Mucosa of descending colon (tissue), 1 donor: ENCODE results near the genes IGFBP7, UBA6 and TMPRSS11D.

DNA sequence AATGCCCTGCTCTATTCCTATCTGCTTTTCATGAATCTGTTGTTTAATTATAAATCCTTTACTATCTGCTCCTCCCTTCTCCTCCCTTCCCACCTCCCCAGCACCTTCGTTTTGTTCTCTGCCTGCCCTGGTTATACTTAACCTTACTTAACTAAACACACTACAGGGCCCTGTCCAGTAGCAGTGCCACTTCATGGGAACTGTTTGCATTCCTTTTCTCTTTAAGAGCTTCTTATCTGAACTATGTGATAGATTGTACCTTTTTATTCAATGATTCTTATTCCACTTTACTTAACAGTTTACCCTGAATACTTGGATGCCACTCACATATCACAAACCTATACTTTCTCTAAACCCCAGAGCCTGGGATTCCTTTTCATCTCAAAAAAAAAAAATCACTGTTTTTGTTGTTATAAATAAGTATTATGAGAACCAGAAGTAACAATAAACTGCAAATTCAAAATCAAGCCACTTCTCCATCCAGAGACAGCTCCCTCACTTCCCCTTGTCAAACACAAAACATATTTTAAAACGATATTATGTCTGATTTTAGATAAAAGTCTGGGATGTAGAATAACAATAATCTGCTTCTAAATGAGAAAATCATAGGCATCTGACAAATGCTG is 667 bp downstream of the HOPX start:
- PRO-cap: no peak

GRCh38 chr4:56930818-56931846 is 23.4 kb downstream of the REST start:
- PRO-cap: no peak

DNA sequence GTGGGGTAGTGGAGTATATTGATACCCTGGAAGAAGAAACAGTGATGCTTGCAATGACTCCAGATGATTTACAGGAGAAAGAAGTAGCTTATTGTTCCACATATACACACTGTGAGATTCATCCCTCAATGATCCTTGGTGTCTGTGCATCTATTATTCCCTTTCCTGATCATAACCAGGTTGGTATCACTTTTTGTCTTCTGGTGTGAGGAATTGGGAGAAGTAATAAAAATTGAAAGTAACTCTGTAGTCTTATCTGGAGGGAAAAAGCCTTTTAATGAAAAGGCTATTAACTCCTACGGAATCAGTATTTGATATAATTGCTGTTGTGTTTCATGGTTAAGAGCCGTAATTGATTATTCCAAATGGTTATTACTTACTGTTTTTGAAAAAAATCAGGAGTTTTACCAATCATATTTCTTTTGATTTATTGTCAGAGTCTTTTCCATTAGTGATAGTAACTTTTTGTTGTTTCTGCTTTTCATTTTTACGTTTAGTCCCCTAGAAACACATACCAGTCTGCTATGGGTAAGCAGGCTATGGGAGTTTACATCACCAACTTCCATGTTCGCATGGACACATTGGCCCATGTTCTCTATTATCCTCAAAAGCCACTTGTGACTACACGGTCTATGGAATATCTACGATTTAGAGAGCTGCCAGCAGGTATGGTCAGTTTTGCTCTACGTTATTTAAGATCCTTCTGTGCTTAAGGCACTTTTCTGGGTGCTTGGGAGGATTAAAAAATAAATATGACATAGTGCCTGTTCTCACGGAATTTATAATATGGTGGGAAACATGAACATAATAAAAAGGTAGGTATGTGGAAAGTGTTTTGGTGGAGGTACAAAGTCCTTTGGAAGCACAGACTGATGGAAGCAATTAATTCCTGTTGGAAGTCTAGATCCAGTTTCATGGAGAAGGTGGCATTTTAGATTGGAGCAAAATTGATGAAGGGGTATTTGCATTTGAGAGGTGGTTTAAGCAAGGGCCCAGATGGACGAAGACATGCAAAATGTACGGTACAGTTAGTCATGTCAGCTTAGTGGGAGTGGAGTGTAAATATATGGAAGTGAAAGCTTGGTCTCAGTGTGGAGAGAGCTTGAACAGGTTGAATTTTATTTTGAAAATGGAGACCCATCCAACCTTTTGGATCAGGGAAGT is 38.7 kb downstream of the POLR2B start:
- PRO-cap: no peak

- PRO-cap: no peak
These were observed 43.3 kb downstream of the POLR2B start for GRCh38 chr4:57021834-57022549.

DNA sequence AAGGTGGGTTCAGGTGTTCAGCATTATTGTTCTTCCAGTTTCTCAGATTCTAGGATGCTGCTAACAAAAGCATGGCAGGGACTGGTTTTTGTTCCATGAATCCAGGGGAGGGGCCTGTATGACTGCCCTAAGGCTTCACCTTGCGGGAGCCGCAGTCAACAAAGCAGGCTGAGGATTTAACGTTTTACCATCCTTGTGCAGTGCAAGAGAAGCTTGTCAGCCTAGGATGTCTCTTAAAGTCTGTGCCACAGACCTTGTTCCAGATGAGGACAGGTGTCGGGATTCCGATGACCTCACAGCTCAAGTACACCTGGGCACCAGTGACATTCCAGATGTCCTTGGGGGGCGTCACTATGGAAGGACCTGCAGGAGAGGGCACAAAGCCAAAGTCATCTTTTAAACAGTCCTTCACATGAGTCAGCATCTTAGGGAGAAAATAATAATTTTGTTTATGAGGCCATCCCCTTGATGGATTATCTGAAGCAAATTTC is 61.9 kb downstream of the POLR2B start:
- PRO-cap: no peak

DNA sequence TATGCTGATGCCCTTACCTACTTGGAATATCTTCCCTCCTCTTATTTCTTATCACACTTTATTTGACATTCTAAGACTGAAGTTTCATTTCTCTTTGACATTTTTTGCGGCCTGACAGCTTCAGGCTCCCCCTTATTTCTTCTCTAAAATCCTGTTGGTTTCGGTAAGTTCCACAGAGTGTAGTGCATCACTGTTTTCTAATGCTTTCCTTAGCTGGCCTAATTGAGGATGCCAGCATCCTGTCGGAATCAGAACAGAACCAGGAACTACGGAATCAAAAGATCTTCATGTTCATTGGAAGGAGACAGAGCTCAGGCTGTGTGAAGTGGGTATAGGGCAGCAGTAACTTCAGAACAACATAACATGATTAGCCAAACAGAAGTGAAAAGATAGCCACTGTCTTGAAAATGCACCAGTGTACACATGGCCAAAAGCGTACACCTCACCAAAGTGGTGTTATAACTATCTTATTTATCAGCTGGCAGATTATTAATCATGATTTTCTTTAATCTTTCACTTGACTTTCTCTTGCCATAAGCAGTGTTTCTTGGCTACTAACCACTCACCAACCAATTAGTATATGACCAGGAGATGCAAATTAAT is 60.6 kb downstream of the IGFBP7 start:
- PRO-cap: no peak

GRCh38 chr4:57076055-57076738 is 34.0 kb downstream of the IGFBP7 start:
- PRO-cap: no peak

- PRO-cap: no peak
These were observed 18.5 kb downstream of the IGFBP7 start for GRCh38 chr4:57091552-57092140.

- PRO-cap: bidirectional peak, plus-strand start at chr4:57110533, minus-strand start at chr4:57110385; bidirectional peak, plus-strand start at chr4:57110987, minus-strand start at chr4:57110690
These were observed at the start of gene IGFBP7 for GRCh38 chr4:57109889-57110856. TSS of gene IGFBP7 (minus strand) at chr4:57110385.

DNA sequence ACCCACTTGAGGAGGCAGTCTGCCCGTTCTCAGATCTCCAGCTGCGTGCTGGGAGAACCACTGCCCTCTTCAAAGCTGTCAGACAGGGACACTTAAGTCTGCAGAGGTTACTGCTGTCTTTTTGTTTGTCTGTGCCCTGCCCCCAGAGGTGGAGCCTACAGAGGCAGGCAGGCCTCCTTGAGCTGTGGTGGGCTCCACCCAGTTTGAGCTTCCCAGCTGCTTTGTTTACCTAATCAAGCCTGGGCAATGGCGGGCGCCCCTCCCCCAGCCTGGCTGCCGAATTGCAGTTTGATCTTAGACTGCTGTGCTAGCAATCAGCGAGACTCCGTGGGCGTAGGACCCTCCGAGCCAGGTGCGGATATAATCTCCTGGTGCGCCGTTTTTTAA is 446.5 kb downstream of the ADGRL3 start:
- PRO-cap: no peak

DNA sequence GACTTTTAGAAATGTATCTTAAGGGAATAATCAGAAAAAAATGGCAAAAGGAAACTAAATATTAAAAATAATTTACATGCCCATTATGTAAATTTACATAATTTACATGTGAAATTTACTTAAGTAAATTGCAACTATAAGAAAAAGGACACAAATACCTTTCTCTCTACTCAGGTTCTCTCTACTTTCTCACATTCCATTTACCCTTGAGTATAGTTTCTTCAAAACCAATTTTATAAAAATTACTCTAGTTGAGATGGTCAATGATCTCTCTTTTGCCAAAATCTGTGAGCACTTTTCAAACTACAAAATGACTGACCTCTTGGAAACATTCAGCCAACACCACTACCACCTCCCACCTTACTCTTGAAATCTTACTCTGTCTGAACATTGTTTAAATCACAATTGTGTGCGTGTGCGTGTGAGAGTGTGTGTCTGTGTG is 337.2 kb downstream of the EPHA5 start:
- PRO-cap: no peak

DNA sequence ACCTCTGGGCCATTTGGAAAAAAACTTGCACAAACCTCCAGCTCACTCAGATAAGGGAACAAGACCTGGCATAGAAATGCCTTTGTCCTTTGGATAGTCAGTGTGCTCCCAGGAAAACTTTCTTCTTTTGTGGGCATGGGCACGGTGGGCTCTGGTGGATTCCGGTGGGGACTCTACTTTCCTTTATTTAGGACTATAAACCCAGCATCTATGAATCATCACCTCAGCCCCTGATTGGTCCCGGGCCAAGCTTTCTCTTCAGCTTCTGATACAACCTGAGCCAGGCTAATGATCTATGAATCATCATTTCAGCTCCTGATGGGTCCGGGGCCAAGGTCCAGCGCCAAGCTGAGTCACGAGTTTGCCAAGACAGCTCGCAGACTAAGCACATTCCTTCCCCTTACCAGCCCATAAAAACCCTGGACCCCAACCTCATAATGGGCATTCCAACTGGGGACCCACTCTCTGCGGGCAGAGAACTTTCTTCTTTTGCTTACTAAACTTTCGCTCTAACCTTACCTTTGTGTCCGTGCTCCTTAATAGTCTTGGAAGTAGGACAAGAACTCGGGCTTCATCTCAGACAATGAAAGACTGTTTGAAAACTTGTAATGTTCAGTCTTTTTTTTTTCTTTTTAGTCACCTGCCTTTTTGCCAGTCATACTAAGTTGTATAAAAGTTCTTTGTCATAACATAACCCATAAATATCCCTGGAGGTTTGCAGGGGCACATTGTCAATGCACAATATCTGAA is 904.8 kb upstream of the EPHA5 start:
- PRO-cap: no peak

DNA sequence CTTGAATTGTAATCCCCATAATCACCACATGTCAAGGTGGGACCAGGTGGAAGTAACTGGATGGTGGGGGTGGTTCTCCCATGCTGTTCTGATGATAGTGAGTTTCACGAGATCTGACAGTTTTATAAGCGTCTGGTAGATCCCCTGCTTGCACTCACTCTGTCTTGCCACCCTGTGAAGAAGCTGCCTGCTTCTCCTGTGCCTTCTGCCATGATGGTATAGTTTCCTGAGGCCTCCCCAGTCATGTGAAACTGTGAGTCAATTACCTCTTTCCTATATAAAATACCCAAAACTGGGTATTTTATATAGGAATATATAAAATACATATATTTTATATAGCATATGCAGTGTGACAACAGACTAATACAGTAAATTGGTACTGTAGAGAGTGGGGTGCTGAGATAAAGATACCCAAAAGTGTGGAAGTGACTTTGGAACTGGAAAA is 41.6 kb downstream of the UBA6 start:
- PRO-cap: no peak

DNA sequence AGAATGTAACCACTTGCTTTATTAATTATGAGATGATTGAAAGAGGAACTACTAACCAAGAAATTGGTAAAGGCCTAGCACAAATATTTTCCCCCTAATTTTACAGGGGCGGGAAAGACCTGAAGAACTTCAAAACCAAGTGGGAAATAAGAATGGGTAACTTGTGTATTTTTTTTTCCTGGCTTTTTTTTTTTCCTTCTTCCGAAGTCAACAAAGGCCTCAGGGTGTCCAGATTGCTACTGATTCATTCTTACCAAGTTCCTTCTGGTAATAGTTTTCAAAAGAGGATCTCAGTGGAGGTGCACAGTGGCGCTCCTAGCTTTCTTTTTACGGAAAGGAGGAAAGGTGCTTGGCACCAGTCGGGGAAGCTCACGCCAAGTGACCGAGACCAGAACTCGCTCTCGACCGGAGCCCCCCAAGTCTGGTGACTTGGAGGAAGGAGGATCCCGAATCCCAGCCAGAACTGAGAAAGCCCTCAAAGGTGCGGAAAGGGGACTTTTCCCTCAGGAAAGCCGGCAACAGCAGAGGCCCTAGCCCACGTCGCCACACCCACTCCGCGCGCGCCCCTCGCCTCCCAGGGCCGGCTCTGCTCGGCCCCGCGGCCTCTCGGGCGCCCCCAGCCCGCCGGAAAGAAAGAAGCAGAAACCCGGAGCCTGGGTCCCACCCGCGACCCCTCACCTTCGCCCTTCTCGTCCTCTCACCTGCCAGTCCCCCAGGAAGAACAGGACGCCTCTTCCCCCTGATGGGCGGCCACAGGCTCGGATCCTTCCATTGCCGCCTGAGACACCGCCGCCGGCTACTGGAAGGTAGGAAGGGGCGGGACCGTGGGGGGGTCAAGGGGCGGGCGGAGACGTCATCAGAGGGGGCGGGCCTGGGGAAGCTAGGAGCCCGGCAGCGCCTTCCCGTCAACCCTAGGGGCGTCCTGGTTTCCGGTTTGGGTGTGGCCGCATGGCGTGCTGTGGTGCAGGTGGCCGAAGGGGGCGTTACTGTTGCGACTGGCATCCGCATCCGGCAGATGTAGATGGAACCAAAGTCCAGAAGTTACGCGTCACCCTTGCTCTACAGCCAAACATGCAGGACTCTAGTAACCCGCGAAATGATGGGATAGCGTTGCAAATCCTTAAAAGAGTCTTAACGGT is at the start of gene UBA6:
Gene UBA6 (minus strand): TSS at position 808 of the 1,139 bp plus-strand sequence.
- PRO-cap: unidirectional peak, plus-strand start at position 280 of the sequence; bidirectional peak, plus-strand start at position 986 of the sequence, minus-strand start at position 798 of the sequence

DNA sequence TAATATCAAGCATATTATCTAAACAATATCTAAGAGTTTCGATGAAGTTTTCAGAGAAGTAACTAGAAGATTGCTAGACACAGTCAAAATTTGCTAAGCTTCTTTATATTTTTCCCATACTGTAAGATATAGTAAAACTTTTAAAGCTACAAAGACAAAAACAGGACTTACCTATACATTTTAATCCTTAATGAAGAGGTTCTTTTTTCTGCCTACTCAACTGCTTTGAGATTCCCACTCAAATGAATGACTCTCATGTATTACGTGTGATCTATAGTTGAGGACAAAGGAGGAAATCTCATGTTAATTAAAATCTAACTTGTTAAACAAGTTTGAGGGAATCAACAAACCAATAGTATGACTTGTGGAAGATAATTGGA is at the start of gene TMPRSS11D:
Gene TMPRSS11D (minus strand): TSS at position 248 of the 380 bp plus-strand sequence.
- PRO-cap: no peak

DNA sequence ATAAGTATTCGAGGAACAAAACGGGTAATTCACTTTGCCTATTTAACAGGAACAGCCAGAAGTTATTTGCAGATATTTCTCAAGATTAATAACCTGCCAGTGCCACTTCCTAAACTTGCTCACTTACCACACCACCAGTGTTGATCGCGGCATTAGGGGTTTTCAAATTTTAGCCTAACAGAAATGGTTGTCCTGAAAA is 808 bp downstream of the YTHDC1 start:
- PRO-cap: no peak

DNA sequence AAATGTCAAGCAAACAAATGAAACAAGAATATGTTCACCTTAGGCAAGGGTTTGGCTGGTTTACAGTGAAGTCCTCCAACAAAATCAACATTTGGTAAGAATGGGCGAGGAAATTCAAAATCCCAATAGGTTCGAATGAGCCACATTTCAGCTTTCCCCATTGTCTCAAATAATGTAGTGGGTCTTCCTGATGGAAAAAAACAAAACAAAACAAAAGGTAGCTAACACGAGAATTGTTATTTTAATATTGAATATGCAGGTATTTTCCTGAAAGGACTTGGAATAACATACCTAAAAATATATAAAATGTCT is 10.6 kb downstream of the UGT2B17 start:
- PRO-cap: no peak

DNA sequence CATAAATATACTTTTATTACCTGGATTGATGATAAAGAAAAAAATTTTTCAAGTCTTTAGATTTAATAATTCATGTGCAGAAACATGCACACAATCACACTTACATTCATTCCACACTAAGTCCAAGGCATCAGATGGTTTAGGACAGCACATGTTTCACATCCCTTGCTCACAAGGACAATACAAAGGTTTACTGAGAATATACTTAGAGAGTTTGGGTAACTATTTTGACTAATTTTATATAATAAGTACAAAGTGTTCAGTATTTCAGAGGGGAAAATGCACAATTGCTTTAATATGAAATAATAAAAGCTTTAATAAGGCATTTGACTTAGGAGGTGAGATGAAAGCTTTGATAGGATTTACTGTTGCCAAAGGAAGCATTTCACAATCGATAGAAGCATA is 370 bp upstream of the UGT2A3 start:
- PRO-cap: bidirectional peak, plus-strand start at position 130 of the sequence, minus-strand start outside the sequence

DNA sequence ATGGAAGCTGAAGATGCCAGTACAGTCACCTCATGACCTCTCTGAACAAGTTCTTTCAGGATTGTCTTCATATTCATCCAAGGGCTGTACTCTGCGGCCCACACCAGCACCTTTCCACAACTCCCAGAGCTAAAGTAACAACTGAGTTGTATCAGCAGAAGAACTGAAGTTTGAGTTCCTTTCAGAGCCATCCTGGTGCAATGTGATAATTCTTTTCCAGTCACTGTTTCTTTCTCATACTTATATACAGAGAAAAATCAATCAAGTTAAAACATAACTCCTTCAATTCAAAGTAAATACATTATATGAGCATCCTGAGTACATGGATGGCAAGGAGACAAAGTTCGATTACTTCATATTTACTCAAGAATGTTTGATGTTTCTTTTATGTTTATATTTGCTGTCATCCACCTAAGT is 68.6 kb upstream of the UGT2A3 start:
- PRO-cap: no peak

DNA sequence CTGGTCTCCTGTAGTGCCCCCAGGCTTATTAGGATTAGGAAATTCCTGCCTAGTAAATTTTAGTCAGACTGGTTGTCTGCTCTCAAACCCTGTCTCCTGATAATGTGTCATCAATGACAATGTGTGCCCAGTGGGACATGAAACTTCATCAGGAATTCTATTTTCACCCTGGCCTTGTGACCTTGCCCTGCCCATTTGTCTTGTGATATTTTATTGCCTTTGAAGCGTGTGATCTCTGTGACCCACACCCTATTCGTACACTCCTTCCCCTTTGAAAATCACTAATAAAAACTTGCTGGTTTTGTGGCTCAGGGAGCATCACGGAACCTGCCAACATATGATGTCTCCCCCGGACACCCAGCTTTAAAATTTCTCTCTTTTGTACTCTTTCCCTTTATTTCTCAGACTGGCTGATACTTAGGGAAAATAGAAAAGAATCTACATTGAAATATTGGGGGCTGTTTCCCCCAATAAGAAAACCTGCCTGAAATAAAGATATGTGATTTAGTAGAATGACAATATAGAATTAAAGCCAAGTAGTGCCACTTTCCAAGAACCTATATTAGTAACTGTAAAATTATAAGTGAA is 61.7 kb upstream of the UGT2B7 start:
- PRO-cap: no peak